AG04449 (cell line): ENCODE measurements around a stretch of chr22.

DNA sequence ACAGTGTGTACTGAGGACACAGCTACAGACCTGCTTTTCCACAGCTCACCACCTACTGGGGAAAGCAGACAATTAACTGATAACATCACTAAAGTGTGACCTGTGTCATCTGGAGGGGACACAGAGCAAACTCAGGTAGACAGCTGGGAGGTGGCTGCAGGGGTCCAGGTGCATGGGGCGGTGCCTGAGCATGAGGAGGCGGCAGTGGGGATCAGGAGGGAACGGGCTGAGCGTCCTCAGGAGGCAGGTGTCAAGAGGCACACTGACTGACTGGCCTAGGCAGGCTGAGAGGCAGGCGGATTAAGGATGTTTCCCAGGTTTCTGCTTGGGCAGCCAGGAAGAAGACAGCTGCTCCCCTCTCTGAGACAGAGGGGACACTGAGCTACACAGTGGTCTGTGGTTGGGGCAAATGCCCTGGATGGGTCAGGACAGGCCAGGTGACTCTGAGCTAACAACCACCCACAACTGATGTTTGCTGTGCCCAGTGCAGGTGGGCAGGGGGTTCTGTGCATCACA, 56.1 kb downstream of the ARFGAP3 start:
- RRBS = no CpG with 5 or more reads among the region's 5 CpGs

- RRBS = no CpG with 5 or more reads among the region's 7 CpGs
Observed at GRCh38 chr22:42819151-42819816, 37.8 kb downstream of the ARFGAP3 start.

DNA sequence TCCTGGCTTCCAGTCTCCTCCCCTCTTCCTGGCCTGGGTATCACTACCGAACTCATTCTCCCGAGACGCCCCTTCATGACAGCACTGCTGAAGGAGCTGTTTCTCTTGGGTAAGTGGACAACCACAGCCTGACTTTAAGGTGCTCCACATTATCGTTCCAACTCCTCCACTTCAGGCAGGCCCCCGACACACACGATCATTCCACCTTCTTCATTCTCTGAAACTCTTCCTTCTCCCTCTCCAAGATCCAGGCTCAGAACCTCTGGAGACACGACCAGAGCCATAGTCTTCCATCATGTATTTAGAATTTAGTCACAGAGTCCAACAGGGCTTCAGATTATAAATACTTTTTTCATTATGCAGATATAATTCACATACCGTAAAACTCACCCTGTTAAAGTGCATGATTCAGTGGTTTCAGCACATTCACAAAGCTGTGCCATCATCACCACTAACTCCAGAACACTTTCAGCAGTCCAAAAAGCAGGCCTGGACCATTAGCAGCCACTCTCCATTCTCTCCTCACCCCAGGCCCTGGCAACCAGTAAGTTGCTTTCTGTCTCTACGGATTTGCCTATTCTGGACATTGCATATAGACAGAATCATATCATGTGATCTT, 36.1 kb downstream of the ARFGAP3 start:
- RRBS = no CpG with 5 or more reads among the region's 9 CpGs

DNA sequence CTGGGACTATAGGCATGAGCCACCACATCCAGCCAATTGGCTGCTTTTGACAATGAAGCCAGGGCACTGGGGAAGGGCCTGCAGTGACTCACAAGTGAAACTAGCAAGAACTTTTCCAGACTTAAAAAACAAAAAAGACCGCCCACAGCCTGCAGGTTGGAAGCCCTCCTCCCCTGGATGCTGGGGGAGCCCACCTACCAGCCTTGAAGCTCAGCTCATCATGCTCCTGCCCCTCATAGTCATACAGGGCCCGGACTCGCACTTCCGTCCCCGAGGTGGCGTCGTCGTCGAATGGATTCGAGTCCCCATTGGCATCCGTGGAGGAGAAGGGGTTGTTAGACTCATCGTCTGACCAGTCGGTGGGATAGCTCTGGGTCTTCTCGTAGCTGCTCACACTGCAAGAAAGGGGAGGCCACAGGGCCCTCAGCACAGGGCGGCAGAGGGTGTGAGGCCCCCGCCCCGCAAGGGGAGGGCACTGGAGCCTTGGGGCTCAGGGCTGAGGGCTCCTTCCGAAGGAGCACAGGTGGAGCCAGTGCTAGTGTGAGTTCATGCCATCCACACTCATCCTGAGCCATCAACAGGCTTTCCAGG, 19.0 kb upstream of the ARFGAP3 start:
- RRBS = no CpG with 5 or more reads among the region's 18 CpGs

GRCh38 chr22:42960149-42960541, 54.8 kb downstream of the PACSIN2 start:
- RRBS = no CpG with 5 or more reads among the region's 4 CpGs

DNA sequence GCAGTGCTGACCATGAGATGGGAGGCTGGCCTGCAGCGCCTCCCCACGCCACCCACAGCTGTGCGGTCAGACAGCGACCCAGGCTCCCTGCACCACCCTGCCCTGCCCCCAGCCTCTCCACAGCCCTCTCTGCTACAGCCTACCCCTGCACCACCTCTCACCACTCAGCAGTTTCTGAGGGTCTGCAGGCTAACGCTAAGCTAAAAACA, 44.2 kb downstream of the PACSIN2 start:
- RRBS = no CpG with 5 or more reads among the region's 5 CpGs

GRCh38 chr22:43004151-43004905, 10.6 kb downstream of the PACSIN2 start:
- RRBS = no CpG with 5 or more reads among the region's 14 CpGs

DNA sequence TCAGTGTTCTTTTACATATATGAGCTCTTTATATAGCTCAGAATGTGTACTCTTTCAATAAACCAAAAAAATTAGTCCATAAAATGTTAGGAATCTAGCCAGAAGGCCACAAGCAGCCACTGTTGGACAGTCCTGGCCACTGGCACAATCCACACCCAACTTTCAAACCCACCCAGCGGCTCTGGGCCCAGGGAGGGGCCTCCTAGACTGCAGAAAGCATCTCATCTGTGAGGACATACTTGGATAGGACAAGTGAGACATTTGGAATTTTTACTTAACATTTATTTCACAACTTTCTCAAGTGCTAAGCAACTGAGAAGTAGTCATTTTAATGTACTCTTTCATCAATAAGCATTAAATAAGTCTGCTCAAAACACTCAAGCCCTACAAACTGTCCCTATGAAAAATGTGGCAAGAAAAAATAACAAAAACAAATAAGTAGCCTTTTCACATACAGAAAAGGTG, 6.4 kb downstream of the PACSIN2 start:
- RRBS = no CpG with 5 or more reads among the region's 1 CpG

GRCh38 chr22:43174011-43174651, 12.8 kb downstream of the TTLL12 start:
- RRBS = no CpG with 5 or more reads among the region's 37 CpGs

DNA sequence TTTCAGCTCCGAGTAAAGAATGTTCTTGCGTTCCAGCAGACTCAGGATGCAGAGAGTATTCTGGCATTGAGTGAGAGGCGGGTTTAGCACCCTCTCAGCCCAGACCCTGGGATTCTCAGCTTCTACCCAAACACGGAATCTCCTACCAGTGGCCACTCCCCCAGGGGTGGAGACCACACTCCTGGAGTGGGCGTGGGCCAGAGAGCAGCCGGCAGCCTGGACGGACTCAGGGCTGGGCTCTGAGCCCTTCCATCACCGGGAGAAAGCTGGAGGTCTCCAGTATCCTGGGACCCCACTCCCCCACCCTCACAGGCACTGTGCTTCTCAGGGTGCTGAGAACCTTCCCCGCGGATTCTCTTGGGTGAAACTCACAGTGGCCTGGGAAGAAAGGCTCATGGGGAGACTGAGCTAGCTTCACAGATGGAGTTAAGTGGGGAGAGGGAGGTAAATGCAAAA, 26.2 kb upstream of the TTLL12 start:
- RRBS = 25% methylated on average over 3 of the region's 10 CpGs

DNA sequence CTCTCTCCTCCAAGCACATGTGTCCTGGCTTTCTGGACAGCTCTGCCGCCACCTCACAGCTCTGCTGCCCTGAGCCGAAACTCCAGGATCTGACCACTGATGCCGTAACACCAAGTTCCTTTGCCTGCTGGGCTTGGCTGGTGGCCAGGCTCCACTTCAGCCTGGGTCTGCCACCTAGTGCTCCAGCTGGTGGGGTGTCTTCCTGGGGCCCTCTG, 52.9 kb downstream of the SCUBE1 start:
- RRBS = no CpG with 5 or more reads among the region's 3 CpGs

- RRBS = 0% methylated on average over 5 of the region's 25 CpGs
Observed at GRCh38 chr22:43388188-43388746, 23.5 kb upstream of the MPPED1 start.

DNA sequence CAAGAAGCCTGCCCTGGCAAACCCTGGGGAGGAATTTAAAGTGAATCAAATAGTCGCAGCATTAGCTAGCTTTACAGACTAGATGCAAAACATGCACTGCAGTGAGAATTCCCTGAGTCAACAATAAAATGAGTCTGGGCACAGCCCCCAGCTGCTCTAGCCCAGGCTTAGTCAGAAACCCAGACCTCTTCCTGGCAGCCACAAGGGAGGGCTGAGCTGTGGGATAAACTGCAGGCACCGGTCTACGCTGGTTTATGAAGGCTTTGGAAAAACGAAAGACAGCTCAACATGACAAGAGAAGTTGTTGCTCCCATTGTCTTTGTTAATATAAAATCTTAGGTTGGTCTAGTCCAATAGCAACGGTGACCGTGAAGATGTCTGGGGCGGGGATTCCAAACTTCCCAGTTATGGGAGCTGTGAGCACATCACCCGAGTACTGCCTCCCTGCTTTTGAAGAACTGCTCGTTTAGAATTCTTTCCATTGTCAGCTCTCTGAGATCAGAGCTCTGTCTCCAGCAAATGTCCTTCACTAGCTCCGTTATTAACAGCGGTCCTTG, 14.7 kb upstream of the EFCAB6 start:
- RRBS = no CpG with 5 or more reads among the region's 11 CpGs

DNA sequence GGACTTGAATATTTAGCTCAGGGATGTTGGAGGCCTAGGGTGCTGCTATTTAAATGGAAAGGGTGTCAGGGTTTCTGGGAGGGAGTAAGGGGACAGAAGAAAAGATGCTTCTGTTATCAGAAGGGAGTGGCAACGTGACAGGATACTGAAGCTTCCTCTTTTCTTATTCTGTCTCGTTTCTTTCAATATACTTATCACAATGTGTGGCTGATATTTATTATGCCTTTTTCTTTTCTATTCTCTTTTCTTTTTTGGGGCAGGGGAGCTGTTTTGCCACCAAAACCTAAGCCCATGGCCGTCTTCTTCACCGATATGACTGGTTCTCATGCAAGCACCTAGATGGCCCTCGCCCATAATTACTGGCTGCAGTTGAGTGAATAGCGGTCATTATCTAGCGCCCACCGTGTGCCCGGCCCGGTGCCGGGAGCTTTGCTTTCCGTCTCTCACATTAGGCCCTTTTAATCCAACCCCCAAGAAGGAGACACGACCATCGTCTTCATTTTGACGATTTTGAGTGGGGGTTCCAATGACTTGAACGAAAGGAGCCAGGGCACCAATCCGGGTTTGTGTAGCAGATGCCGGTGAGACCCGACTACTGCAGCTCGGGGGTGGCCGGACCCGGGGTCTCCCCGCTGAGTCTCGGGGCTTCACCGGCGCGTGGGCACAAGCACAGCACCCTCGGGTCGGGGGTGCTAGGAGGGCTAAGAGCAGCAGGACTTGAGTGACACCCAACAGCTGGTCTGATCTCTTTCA, 622 bp upstream of the SAMM50 start:
- RRBS = no CpG with 5 or more reads among the region's 29 CpGs

- RRBS = no CpG with 5 or more reads among the region's 8 CpGs
Observed at GRCh38 chr22:44033699-44034052, 9.6 kb downstream of the PARVB start.

- RRBS = no CpG with 5 or more reads among the region's 7 CpGs
Observed at GRCh38 chr22:44084400-44084848, 60.3 kb downstream of the PARVB start.

DNA sequence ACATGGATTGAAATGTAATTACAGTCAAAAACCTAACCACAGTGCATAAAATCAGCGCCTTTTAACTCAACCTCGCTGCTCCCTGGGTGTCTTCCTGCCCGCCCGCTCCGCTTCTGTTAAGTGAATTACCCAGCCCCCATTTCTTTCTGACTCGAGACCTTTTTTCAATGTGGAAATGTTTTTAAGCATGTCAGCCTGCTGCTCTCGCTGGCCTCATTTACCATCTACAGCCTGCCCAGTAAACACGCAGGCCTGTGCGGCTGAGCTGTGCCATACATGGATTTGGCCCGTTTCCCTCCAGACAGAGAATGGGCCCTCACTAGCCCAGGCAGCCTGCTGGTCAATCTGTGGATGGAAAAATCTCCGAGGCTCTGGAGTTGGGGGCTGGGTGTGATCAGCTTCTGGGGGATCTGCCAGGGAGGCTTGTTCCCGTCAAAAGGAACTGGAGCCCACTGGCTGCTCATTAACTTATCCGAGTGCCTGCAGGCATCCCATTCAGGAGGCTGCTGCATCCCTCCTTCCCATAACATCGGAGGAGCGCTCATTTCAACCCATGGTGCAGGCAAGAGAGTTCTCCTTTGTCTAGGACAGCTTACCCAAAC, 32.6 kb upstream of the PARVG start:
- RRBS = no CpG with 5 or more reads among the region's 15 CpGs

GRCh38 chr22:44171486-44172010, 9.2 kb upstream of the PARVG start:
- RRBS = no CpG with 5 or more reads among the region's 9 CpGs

GRCh38 chr22:44182031-44182265, 1.2 kb downstream of the PARVG start:
- RRBS = no CpG with 5 or more reads among the region's 8 CpGs

DNA sequence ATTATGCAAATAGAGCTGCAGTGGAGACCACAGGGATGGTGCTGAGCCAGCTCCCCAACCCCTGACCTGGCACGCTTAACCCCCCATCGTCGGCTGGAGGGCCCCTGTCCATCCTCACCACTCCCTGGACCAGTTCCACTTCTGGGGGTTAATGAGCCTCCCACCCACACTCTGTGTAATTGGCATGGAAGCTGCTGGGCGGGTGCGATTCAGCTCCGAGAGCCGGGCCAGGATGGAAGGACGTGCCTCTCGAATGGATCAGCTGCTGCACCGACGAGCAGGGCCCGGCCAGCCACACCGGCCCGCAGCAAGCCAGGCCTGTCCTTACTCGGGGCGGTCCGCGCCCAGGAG, 4.2 kb upstream of the SHISAL1 start:
- RRBS = 17% methylated on average over 6 of the region's 18 CpGs